Fibroblast of the aortic adventitia (primary cell): ENCODE measurements around a stretch of chr11.

DNA sequence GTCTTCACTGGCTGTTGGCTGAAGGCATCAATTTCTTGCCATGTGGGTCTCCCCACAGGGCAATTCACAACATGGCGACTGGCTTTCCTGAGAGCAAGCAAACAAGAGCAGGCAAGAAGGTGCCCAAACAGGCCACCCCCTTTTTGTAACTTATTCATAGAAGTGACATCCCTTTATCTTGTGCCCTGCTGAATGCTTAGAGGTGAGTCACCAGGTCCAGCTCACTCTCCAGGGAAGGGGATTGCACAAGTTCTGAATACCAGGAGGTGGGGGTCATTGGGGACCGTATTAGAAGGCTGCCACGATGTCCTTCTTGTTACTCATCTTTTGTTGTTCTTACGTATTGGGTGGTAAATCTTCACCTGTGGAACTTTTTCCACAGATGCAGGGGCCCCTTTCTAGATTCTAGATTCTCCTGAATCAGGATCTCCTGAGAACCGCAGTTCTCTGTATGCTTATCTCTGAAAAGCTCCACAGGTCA, 44.2 kb upstream of the MICAL2 start:
- CAGE, long polyA plus RNA, result no peak

- CAGE, long polyA plus RNA, result no peak
These were observed 43.5 kb upstream of the MICAL2 start for GRCh38 chr11:12066645-12067568.

- CAGE, long polyA plus RNA, result no peak
These were observed 30.2 kb upstream of the MICAL2 start for GRCh38 chr11:12079956-12080773.

- CAGE, long polyA plus RNA, result no peak
These were observed 20.4 kb upstream of the MICAL2 start for GRCh38 chr11:12089950-12090405.

DNA sequence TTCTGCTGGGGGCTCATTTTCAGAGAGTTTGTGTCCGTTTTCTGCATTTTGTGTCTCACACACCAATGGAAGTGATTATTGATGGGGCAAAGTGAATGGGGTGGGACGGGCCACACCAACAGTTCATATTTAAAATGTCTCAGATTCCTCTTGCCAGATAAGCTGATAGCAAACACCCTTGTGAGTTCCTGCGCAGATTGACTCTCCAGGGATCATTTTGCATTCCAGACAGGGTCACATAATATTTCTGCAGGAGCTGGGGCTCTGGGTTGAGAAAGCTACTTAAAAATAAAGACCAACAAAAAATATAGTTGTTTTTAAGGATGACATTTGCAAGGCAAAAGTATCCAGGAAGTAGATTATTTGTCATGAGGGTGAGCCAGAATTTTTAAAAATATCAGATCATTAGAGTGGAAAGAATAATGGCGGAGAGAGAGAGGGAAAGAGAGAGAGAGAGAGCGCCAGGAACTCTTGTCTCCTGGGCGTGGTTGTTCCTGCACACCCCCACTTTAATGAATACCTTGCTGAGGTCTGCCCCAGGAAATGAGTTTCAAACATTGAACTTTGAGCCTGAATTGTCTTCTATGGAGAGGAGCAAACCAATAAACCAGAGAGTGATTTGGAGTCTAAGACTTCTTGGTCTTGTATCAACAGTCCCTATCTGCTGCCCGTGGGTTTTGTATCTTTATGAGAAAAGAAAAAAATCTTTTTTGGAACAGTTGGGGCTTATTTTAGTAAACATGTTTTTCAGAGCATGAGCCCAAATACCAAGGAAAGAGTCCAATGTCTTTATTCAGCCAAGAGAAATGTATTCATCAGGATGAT, 33.3 kb downstream of the MICAL2 start:
- CAGE, long polyA plus RNA, result no peak

- CAGE, long polyA plus RNA, result no peak
These were observed 123.6 kb upstream of the PARVA start for GRCh38 chr11:12253570-12254432.

- CAGE, long polyA plus RNA, result no peak
These were observed 90.4 kb upstream of the PARVA start for GRCh38 chr11:12286980-12287371.

- CAGE, long polyA plus RNA, result no peak
These were observed 56.1 kb upstream of the PARVA start for GRCh38 chr11:12321247-12321744.

- CAGE, long polyA plus RNA, result no peak
These were observed 508 bp upstream of the PARVA start for GRCh38 chr11:12376872-12377253.

- CAGE, long polyA plus RNA, result no peak
These were observed 34.7 kb downstream of the PARVA start for GRCh38 chr11:12411783-12412788.

DNA sequence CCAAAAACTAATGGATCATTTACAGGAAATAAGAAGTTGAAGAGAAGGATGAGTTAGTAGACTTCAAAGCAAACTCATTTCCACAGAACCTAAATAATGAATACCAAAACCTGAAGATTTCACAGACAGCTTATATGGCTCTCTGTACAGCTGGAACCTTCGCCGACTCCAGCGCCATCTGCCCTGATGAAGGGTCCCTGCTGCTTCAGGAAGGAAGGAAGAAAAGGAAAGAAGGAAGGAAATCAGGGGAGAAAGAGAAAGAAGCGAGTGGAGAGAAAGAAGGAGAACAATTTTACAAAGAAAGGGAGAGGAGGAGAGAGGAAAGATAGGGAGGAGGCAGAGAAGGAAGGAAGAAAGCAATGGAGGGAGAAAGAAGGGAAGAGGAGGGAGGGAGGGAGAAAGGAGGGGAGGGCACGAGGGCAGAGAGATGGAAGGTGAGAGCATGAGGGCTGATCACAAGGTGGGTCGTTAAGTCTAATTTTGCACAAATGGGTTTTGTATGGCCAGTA, 39.1 kb downstream of the PARVA start:
- CAGE, long polyA plus RNA, result no peak

DNA sequence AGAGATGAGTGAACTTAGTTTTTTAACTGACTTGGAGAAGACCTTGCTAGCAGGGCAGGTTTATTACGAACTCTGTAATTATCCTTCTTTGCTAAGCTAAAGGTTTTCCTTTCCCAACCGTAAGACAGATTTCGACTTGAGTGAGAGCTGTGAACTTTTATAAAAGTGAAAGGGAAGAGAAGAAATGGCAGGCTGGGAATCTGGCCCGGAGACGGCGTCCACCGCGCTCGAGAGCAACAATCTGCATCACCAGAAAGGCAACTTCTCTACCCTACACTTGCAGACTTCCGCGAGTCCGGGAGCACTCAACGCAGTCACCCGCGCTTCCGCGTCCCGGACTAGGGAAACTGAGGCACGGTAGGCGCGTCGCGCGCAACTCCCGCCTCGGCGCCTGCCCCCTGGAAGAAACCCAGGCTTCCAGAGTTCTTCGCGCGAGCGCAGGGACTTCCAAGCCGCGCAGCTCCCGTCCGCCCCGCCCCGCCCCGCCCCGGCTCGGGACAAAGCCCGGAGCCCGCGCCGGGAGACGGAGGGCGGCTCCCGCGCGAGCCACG, 484 bp upstream of the TEAD1 start:
- CAGE, long polyA plus RNA, result no peak

DNA sequence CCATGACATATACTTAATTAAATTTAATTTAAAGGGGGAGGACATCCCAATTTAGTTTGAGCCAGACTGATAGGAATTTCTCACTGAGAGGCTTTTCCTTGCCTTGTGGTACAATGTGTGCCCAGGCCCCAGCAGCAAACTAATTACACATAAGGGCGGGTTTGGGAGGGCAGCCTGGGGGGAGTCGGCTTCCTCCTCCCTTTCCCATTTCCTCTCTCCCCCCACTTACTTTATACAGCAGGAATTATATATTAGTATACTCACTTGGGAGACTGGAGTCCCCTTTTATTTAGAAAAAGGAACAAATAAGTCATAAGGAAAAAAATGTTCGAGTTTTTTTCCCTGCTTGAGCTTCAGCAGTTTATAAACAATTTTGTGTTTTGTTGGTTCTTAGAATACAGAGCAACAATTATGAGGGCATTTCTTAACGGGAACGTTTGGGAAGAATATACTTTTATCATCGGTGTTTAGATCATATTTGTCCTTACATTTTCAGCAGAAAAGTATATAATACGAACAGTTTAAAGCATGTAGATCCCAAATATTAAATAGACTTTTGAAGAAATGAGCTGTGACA, 3.1 kb downstream of the TEAD1 start:
- CAGE, long polyA plus RNA, result no peak

DNA sequence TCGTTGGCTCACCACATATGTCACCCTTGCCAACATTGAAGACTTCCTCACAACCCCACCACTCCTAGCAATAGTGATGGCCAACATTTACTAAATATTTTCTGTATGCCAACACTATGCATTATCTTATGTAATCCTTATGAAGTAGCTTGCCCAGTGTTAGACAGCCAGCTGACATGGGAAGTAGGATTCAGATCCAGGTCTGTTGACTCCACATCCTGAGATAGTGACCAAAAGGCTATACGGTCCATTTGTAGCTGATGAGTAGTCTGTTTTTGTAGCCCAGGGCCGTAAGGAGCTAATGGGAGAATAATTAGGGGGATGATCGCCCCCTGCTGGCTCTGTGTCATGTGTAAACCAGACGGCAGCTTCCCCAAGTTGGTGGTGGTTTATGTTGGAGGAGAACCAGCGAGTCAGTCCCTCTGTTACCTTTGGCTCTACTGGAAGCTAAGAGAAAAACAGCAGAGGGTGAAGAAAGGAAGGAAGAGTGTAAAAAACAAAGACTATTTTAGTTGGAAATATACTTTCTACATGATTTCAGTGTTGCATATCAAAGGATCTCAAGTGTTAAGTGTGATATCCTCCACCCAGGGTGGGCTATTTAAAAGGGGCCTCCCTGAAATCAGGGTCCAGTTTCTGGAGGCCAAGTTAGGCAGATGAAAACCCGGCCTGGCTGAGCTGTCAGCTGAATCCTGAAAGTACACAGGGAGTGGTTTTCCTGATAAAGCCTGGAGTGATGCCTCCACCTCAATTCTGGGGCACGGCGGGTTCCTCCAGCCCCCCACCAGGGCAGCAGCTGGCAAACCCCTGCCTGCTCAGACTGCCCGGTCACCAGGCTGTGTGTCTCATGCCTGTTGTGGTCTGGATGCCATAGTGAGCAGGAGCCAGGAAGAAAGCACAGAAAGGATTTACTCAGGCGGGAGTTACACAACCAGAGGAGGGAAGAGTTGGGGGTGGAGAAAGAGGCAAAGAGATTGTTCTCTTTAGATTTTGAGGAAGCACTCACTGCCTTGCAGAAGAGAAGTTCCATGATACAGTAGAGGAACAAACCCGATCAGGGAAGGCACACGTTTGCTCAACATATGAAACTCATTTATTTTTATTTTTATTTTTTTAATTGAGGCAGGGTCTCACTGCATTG, 120.1 kb upstream of the RASSF10 start:
- CAGE, long polyA plus RNA, result no peak

DNA sequence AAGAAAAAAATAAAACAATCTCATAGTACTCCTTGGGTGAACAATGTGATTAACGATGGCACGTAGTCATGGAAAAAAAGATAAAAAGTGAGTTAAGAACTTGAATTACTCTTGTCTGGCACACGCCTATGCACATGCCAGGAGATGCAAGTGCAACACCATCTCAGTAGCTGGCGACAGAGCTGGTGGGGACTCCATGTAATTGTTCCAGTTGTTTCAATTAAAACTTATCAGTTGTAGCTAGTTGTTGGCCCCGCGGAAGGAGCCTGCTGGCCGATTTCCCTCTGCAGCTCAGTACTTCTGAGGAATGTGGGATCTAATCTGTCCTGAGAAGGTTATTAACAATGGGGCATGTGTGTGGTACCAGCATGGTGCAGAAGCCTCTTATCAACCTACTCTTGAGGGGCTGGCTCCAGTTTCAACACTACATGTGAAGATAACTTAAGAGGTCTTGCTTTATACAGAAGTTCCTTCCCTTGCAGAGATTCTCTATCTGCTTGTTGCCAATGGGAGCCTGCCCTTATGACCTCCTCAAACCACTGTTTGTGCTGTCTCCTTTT, 3.2 kb downstream of the RASSF10 start:
- CAGE, long polyA plus RNA, result no peak

DNA sequence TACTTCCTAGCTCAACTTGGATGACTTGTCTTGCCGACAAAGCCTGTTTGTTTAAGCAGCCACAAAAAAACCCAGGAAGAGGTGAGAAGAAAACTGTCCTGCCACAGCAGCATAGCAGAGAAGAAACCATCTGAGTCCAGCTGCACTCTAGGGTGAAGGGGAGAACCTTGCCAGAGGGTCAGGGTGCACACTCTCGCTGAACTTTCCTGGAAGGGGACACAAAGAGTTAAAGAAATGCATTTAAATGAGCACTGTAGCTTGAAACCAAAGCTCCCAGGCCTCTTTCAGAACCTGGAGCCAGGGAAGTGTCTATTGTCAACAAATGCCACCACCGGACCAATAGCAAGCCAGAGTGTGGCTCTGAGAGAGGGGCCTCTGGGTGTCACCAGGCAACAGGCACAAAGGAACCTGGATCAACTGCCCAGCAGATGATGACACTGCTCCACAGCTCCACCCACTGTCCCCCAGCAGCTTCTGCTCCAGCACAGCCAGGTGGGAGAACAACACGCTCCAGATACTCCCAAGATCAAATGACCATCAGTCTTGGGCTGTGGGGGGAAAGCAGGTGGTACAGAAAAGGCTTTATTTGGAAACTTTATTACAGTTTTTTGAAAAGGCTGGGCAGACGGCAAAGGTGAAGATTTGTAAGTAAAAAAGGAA, 105.7 kb downstream of the RASSF10 start:
- CAGE, long polyA plus RNA, result no peak

DNA sequence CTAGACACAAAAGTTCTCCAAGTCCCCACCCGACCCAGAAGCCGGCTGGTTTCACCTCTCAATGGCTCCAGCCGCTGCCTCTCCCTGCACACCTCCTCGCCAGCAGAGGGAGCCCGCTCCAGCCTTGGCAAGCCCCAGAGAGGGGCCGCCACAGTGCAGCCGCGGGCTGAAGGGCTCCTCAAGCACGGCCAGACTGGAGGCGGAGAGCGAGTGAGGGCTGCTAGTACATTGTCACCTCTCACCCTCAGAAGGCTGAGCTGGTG, 8.7 kb downstream of the PTH start:
- CAGE, long polyA plus RNA, result no peak

DNA sequence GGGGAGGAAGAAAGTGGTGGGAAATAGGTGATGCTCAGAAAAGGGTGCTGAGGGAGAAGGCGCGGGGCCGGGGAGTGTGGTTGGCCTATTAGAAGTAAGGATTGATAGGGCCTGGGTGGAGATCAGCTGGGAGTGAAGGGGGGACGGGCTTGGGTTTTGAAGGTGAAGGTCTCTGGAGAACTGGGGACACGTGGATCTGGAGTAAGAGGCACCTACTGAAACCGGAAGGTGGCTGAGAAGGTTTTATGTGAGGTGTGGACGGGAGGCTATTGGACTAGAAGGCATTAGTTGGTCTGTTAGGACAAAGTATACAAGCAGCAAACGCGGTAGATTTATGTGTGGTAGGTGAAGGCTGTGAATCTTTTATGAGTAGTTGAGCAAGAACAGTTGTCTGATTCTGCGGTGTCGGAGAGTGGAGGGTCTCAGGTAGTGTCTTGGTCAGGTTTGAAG, 772 bp downstream of the FAR1 start:
- CAGE, long polyA plus RNA, result no peak

- CAGE, long polyA plus RNA, result no peak
These were observed 38.5 kb upstream of the SPON1 start for GRCh38 chr11:13923772-13924578.

DNA sequence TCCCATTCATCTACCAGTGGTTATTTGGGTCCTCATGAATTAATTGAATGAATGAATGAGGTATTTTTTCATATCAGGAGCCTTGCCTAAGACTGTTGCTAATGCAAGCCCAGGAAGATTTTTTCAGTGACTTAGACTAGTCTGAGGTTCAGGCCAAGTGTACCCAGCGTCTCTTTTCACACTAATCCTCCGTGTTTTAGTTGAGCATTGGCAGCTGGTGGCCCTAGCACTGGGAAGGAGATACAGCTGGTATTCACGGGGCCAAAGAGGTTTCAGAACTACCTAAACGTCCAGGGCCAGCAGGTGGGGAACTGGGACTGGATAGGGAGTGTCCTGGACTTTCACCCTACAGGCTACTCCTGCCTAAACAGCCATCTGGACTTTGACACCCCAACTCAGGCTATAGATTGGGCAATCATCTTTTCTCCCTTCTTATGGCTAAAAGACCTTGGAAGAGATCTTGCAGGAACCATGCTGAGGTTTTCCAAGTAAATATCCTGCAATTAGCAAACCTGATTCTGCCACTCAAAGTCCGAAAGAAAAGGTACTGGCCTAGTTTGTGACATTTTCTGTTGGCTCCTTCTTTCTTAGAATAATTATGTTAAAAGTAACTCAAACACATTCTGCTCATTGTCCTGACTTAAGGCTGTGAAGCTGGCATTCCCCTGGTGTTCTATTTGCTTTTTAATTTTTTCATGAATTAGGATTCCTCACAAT, 2.8 kb downstream of the SPON1 start:
- CAGE, long polyA plus RNA, result no peak